Left colon (tissue), 1 donor: ENCODE data around the gene SNTG2.

GRCh38 chr2:258630-259403, 5.0 kb downstream of the SH3YL1 start:
- PRO-cap = no peak

DNA sequence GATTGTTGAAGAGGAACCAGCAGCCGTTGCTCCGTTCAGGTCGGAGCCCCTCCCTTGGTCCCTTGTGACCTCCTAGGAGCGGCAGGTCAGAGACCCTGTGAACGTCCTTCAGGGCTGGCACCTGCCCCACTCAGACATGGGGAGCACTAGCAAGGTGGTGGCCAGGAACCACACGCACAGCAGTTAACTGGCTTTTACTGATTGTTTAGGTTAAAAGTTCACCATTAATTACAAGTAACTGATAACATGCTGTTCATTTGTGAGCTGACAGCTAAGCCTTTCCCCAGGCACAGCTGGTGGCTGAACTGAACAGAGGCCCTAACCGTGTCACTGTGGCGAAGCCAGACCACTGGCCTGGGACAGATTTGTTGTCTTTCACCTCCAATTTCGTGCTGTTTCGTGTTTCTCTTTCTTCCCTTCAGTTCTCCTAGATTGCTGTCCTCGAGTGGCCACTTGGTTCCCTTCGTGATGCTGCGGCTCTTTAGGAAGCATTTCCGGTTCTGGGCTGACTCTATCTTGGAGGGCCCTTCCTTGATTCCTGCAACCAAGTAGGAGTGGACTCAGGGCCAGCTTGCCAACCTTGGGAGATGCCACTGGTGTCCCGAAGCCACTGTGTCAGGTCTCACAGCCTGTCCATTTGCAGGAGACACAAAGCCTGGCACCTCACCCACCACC, 159.3 kb upstream of the ALKAL2 start:
- PRO-cap = no peak

GRCh38 chr2:634524-634974, 42.7 kb downstream of the TMEM18 start:
- PRO-cap = no peak

GRCh38 chr2:635807-636388, 41.3 kb downstream of the TMEM18 start:
- PRO-cap = no peak

DNA sequence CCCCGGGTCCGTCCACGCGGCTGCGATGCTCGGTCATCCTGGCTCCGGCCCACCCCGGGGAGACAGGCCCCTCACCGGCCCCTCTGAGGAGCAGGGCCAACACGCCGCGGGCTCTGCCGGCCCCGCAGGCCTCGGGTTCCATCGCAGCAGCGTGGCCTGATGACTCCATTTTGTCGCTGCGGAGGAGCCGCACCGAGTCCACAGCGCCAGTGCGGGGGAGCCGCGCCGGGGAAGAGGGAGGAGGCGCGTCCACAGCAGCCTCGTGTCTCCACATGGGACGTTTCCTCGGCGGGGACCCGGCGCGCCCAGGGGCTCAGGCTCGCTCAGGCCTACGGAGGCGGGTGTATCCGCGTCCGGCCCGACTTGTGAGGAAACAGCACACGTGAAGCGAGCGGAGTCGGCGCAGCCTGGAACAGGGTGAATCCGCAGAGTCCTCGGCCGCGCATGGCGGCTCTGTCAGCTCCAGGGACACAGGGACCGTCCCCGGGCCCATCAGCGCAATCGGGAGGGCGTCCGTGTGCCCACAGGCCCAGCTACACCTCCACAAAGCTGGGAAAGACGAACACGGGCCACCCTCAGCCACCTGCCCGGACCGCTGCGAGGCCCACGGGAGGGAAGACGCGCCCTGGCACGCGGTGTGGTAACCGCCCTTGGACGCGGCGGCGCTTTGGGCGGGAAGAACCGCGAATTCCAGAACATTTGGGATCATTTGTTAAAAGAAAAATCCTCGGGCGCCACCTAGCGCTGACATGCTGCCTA, 40.6 kb downstream of the TMEM18 start:
- PRO-cap = unidirectional peak, minus-strand start at position 457 of the sequence

GRCh38 chr2:677628-678095, 456 bp upstream of the TMEM18 start:
- PRO-cap = no peak

GRCh38 chr2:949742-951159, at the start of gene SNTG2:
SNTG2 (plus strand) TSS chr2:950849.
- PRO-cap = bidirectional peak, plus-strand start at chr2:950886, minus-strand start at chr2:950737

- PRO-cap = no peak
Measured at GRCh38 chr2:1366792-1367014, 46.6 kb upstream of the TPO start.

- PRO-cap = no peak
Measured at GRCh38 chr2:1560932-1561318, 147.7 kb downstream of the TPO start.

DNA sequence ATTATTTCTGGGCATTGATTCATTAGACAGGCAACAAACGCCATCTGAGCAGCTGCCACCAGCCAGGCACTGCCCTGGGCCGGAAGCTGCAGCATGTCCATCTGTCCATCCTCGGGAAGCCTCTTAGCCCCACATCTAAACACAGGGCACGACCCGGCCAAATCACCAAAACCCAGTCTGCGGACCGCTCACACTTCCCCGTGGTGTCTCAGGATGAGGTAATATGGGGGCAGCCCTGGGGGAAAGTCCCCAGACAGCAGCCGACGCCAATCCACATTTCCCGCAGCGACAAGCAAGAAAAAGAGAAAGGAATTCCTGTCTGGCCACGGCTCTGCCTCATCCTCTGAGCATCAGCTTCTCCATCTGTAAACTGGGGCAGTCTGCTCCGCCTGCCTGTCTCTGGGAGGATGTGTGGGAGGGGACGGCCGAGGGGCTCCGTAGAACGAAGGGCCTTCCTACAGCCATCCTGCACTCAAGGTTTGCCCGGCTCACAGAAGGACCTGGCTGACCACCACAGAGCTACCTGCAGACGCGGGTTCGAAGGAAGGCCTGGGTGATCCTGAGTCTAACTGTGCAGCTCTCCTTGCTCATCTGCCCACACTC, 138.6 kb downstream of the PXDN start:
- PRO-cap = no peak

- PRO-cap = no peak
Measured at GRCh38 chr2:1633899-1634535, 110.3 kb downstream of the PXDN start.

- PRO-cap = no peak
Measured at GRCh38 chr2:1643360-1643772, 100.9 kb downstream of the PXDN start.

DNA sequence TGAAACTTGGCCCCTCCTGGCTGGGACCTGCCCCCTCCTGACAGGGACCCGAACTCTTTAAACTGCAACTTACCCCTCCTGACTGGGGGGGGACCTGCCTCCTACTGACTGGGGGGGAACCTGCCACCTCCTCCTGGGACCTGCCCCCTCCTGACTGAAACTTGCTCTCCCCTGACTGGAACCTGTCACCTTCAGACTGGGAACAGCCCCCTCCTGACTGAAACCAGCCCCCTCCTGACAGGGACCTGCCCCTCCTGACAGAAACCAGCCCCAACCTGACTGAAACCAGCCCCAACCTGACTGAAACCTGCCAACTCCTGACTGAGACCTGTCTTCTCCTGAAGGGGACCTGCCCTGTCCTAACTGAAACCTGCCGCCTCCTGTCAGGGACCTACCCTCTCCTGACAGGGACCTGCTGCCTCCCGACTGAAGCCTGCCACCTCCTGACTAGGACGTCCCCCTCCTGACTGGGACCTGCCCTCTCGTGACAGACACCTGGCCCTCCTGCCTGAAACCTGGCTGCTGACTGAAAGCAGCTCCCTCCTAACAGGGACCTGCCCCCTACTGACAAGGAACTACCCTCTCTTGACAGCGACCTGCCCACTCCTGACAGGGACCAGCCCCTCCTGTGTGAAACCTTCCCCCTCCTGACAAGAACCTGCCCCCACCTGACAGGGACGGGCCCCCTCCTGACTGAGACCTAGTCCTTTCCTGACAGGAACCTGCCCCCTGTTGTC, 87.1 kb downstream of the PXDN start:
- PRO-cap = no peak

DNA sequence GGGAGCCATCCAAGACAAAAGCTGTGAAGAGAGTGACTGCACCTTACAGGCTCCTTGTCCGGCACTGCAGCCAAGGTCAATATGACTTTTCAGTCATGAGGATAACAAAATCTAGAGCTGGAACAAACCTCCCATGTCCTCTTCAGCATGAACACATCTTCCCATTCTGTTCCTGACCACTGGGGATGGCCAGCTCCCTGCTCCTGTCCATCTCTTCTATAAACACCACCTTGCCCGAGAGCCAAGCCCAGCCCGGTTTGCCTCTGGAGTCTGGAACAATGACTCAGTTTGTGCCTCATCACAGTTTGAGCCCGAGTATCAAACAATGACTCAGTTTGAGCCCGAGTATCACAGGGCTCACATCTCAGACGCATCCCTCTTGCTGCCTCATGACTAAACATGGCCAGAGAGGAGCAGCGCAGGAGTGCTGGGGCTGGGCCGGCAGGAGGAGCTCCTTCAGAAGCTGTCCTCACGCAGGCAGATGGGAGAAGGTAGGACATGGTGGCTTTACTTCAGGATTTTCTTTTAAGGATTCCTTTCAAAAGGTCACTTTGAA, 68.8 kb downstream of the PXDN start:
- PRO-cap = no peak

GRCh38 chr2:1676359-1676936, 67.9 kb downstream of the PXDN start:
- PRO-cap = no peak

DNA sequence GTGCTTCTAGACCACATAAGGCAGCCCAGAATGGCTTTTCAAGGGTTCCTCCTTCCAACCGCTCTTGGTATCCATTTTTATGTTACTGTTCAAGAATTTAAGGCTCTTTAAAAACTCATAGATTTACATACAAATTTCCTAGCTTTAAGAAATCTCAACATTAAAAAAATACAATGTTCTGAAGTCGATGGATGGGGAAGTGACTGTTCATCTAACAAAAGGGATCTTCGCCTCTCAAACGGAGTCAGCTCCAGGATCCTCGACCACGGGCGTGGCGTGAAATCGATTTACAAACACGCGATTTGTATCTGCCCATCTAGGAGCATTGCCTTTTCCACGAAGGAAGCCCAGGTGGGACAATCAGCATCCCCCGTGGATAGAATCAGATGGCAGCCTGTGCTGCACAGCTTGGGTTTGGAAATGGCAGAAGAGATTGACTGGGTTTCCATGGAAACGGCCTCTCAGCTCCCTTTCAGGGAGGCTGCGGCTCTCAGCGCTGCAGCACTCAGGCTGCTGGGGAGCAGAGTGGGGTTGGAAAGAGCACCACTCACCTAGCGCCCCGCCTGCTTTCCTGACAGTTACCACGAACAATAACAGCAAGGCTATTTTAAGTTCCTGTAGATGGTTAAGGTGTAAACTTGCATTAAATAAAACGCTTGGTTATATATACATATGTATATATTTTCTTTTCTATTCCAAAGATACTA, 110.8 kb upstream of the PXDN start:
- PRO-cap = no peak

- PRO-cap = no peak
Measured at GRCh38 chr2:1997250-1997984, 253.1 kb upstream of the PXDN start.

DNA sequence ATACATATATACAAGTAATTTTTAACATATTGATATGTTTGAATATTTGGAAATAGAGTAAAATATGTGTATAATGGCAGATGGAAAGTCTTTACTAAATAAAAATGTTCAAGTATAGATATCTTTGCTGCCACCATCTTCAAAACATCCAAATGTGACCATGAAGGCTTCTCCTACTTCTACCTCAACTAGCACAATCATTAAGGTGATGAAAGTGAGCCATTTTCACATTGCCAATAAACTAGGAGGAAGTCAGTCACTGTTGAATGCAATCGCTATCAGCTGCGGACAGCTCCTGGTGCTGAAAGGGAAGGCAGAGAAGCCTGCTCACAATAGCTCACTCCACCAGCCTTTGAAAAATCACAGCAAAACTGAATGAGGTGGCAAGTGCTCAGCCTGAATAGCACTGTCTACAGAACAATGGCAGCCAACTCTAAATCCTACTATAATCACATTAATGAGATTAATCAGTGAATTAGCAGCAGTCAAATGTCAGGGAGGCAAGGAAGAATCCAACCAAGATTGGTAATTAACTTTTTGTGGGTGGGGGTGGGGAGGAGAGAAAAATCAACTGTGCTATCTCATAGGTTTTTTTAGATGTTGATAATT, 2.2 kb downstream of the MYT1L start:
- PRO-cap = no peak

DNA sequence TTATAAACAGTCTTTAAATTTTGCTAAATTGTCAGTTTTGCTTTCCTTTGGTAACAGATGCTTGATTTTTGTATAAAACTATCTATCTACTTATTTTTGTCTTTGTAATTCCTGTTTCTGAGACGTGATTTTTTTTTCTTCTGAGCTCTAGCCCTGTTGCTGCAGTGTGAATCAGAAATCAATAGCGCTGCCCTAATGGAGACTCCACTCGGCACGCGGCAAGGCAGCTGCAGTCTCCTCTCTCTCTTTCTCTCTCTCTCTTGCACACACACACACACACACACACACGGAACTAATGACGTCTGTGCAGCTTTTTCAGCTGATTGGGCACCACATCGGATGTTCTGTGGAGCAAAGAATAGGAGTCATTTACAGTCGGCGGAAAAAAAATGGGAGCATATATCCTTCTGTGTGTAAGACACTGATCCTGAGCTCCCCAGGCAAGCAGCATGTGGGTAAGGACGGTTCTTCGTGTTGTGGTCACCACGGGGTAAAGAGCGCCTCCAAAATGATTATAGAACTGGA, 2.0 kb upstream of the MYT1L start:
- PRO-cap = no peak

GRCh38 chr2:3222435-3222853, 155.2 kb downstream of the EIPR1 start:
- PRO-cap = no peak